Pericardium (tissue), 1 donor: ENCODE measurements around a stretch of chr4.

DNA sequence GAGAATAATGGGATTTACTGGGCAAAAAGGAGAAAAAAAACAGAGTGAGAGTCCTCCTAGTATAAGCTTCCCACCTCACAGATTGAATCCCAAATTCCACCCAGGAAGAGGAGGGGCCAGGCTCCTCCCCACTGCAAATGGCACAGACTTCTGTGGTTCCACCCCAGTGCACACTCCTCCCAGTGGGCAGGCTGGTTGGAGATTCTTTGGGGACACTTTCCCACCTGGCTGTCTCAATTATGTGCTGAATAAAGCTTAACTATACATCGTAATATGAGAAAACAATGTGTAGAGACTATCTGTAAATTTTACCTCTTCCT lies 31.6 kb downstream of the MEPE start:
- RRBS: no CpG with 5 or more reads among the region's 1 CpG

GRCh38 chr4:87865920-87866777 lies 33.4 kb downstream of the MEPE start:
- RRBS: no CpG with 5 or more reads among the region's 2 CpGs

DNA sequence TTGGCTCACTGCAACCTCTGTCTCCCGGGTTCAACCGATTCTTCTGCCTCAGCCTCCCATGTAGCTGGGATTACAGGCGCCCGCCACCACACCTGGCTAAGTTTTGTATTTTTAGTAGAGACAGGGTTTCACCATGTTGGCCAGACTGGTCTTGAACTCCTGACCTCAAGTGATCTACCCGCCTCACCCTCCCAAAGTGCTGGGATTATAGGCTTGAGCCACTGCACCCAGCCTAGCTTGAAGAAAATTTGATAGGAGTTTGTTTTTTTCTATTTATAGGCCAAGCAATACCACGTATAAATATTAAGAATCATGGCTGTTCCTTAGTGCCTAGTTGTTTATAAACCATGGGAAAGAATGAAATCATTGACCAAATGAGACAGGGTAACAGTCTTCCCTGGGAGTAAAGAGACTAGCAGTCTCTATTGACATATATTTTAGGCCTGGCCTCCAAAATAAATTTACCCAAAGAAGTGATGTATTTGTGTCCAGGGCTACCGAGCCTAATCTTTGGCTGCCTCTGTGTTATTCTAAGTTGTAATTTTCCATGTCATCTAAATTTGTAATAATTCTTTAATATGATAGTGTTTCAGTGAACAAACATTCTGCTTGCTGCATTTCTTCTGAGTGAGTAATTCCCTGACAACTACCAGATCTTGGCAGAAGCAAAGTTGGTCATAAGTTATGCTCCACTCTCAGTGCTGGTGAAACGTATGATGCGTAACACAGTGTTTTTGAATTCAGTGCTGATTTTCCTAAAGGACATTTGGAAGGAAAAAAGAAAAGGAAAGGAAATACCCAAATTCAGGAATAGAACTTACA lies 10.3 kb downstream of the PKD2 start:
- RRBS: no CpG with 5 or more reads among the region's 9 CpGs

DNA sequence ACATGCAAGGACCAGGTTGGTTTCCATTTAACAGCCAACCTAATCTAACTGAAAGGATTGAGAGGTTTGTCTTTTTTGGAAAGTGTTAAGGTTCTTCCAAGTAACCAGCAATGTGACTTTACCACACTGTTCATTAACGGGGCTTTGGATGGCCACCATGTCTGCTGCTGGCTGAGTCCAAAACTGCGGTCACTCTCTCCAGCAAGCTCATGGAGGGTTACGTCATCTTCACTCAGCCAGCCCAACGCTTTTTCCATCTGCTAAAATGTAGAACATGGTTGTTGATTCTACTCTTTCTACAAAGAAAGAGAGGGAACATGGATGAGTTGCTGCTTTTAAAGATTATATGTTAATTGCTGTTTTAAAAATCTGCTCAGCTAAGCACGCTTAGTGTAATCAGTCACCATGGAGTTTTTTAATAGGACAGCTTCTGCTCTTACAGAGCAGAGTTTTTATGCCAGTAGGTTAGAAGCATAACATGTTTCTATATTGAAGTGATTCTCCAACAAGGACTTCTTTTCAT lies 11.1 kb downstream of the PKD2 start:
- RRBS: no CpG with 5 or more reads among the region's 5 CpGs

DNA sequence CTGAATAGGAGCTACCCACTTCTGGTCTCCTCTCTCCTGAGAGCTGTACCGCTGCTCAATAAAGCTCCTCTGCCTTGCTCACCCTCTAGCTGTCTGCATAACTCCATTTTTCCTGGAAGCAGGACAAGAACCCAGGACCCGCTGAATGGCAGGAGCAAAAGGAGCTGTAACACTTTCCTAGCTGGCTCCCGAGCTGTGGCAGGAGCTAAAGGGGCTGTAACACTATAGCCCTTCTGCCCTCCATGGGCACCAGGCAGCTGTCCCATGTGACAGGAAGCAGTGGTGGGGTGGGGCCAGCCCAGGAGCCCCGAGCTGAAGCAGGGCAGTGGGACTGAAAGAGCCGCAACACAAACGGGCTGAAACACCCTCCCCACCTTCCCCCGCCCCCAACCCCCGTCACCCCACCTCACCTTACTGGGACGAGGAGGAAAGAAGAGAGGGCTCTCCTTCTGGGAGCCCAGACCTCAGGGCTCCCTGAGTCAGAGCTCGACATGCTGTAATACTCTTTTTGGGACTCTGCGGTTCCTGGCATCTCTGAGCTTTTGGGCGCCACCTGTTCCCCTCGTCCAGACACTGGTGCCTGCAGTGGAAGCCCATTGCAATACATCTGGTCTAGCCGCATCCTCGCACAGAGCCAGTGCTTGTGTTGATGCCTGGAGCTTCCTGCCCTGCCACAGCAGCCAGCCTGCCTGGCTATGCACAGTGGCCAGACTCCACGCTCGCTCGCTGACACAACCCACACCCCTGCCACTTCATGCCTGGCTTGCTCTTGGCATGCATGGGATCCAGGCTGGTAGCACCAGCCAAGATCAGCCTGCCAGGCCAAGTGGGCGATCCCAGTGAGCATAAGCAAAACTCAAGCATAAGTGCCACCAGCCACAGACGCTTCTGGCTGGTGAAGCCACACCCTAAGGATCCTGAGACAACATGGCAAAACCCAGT lies 39.3 kb downstream of the PPM1K start:
- RRBS: no CpG with 5 or more reads among the region's 20 CpGs

GRCh38 chr4:88297700-88298045 lies 13.3 kb upstream of the PPM1K start:
- RRBS: no CpG with 5 or more reads among the region's 1 CpG

GRCh38 chr4:88605614-88606413 lies 13.5 kb downstream of the HERC3 start:
- RRBS: no CpG with 5 or more reads among the region's 6 CpGs

DNA sequence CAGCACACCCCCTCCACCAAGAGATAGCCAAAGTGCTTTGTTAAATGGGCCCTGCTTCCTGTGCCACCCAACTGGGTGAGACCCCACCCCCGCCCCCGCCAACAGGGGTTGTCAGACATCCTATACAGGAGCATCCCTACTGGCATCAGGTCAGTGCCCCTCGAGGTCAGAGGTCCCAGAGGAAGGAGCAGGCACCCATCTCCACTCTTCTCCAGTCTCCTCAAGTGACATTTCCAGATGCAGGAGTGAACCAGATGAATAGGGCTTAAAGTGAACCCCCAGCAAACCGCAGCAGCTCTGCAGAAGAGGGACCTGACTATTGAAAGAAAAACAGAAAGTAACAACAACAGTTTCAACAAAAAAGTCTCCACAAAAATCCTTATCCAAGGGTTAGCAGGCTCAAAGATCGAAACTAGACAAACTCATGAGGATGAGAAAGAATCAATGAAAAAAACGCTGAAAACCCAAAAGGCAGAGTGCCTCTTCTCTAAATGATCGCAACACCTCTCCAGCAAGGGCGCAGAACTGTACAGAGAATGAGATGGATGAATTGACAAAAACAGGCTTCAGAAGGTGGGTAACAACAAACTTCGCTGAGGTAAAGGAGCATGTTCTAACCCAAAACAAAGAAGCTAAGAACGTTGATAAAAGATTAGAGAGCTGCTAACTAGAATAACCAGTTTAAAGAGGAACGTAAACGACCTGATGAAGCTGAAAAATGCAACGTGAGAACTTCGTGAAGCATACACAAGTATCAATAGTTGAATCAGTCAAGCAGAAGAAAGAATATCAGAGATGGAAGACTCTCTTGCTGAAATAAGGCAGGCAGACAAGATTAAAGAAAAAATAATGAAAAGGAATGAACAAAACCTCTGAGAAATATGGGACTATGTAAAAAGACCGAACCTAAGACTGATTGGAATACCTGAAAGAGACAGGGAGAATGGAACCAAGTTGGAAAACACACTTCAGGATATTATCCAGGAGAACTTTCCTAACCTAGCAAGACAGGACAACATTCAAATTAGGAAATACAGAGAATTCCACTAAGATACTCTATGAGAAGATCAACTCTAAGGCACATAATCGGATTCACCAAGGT lies 42.7 kb downstream of the HERC3 start:
- RRBS: no CpG with 5 or more reads among the region's 16 CpGs

GRCh38 chr4:88646574-88647517 lies 50.8 kb downstream of the NAP1L5 start:
- RRBS: no CpG with 5 or more reads among the region's 10 CpGs

- RRBS: no CpG with 5 or more reads among the region's 7 CpGs
Measured at GRCh38 chr4:88738110-88738782, 40.6 kb upstream of the NAP1L5 start.

DNA sequence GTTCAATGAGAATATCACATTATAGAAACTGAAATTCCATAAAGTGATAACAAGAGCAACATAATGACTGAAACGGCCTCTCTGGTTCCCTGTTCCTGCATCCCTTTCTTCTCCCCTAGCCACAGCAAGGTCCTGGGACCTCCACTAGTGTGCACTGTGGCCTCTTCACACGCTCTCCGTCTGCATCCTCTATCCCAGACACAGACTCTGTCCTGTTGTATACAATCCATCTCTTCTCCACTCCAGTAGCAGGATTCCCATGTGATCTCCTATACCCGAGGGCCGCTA lies 104.9 kb upstream of the NAP1L5 start:
- RRBS: no CpG with 5 or more reads among the region's 5 CpGs

- RRBS: no CpG with 5 or more reads among the region's 4 CpGs
Measured at GRCh38 chr4:88816458-88816894, 118.8 kb upstream of the NAP1L5 start.

DNA sequence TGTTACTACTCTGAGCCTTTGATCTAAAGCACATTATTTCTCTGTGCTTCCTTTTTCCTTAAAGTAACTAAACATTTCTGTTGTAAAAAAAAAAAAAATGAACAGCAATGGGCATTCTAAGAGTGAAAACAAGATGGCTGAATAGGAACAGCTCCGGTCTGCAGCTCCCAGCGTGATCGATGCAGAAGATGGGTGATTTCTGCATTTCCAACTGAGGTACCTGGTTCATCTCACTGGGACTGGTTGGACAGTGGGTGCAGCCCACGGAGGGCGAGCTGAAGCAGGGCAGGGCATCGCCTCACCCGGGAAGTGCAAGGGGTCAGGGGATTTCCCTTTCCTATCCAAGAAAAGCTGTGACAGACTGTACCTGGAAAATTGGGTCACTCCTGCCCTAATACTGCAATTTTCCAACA lies 172.4 kb upstream of the NAP1L5 start:
- RRBS: no CpG with 5 or more reads among the region's 7 CpGs

- RRBS: 0% methylated on average over 5 of the region's 14 CpGs
Measured at GRCh38 chr4:89110541-89110817, 854 bp upstream of the TIGD2 start.

DNA sequence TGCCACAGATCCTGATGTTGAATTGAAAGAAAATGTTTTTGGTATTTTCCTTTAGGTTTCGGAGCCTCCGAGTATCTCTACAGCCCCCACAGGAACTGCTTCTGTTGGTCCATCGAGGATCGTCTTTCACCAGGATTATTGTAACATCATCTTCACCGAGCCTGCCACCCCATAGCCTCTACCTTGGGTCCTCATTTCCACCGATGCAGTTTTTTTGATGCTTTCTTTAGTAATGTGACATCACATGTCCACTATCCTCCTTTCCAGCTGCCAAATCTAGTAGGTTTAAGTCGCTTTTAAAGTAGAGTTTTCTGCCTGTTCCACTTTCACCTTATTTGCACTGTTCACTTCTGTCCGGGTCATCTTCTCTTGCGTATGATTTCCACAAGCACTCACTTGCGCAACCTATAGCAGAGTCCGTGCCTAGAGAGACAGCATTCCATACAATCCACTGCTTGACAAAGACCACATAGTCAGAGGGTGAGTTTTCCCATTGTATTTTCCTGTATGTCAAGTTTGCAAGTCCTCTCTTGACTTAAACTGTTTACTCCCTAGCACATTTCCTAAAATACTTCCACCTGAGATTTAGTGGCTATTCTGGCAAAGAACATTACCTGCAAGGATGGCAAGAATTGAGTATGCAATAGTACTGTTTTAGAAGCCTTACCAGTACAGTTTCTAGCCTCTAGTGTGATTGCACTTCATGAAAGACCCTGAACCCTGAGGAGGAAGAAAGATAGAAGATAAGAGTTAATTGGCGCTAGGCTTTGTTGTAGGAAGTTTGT lies 871 bp downstream of the TIGD2 start:
- RRBS: no CpG with 5 or more reads among the region's 12 CpGs

GRCh38 chr4:89249900-89250434 lies 57.6 kb downstream of the GPRIN3 start:
- RRBS: no CpG with 5 or more reads among the region's 9 CpGs

DNA sequence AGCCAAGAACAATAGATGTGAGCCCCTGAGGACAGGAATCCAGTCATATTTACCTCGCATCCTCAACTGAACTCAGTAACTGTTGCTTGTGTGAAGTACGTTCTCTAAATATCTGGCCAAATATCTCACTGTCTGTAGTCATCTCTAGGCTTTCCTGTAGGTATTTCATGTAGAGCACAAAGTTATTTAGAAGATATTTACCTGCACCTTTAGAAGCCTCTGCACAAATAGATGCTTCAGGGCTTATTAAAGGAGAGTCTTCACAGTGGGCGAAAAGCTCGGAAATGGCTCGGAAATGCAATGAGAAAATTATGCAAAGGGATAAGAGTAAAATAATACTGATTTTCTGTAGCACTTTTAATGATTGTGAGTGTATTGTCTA lies 13.1 kb upstream of the GPRIN3 start:
- RRBS: no CpG with 5 or more reads among the region's 5 CpGs

GRCh38 chr4:89753453-89753796 lies 83.5 kb downstream of the SNCA start:
- RRBS: no CpG with 5 or more reads among the region's 5 CpGs

DNA sequence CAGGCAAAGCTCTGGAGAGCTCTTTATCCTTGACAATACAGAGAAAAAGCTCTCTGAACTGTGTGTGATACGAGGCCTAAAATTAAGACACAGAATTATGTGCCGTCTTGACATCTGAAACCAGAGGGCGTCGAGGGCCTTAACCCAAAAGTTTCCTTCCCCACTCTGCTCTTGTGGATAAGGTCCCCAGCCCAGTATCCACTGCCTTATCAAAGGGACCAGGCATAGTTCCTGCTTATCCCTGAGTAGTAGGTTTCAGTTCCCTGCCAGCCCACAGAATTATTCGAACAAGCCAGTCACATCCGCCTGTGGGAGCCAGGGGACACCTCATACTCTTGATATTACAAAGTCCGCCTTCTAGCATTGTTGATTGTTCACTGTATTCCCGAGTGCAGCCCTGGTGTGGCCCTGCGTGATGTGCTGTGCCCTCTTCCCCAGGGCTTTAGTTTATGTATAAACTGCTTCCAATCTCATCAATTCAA lies 5.4 kb upstream of the MMRN1 start:
- RRBS: no CpG with 5 or more reads among the region's 9 CpGs